Choroid plexus epithelial cell (primary cell): ENCODE data around the genes SOX6, RPS13, NUCB2 and USH1C.

- RRBS: no CpG with 5 or more reads among the region's 9 CpGs
These were observed 588.2 kb downstream of the SOX6 start for GRCh38 chr11:15768093-15768655.

DNA sequence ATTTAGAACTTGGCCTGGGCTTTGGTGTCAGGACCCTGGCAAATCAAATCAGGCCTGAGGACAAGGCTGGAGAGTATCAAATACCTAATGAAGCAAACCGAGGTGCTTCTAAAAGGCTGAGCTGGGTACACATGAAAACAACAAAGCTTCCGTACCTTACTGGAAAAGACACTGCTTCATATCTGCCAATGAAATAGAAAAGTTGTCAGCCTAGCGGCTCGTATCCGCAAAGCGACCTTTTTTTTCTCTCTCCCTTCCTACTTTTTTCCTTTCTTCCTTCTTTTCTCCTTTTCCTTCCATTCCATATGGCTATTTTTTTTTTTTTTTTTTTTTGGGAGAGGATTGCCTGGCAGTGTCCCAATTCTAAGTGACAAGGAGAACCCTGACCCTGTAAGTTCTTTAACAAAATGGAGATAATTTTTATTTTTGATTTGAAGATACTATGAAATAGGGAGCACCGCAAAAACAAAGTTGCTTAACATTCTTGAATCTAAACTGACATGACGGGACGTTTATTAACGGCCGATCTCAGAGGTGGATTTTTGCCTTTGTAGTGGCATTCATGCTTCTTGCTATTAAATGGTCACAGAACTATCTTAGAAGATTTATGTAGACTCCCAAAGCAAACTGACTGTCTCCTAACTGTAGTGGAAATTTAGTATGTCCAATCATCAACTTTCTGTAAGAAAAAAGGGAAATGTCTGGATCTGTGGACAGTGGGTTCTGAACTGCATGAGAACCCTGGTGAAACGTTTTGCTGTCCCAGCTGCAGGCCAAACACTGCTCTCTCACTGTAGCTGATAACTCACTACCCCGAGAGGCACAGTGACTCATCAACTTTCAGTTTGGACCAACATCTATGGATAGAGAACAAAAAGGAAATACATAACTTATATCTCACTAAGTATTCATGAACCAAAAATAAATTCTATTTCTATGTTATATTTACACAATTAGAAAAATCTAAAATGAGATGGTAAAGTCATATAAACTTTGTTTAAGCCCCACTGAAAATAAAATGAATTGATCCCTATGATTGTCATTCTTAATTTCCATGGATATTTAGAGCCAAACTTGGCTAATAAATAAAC is 387.2 kb downstream of the SOX6 start:
- RRBS: no CpG with 5 or more reads among the region's 13 CpGs

- RRBS: no CpG with 5 or more reads among the region's 2 CpGs
These were observed 162.5 kb downstream of the SOX6 start for GRCh38 chr11:16193636-16194554.

- RRBS: no CpG with 5 or more reads among the region's 10 CpGs
These were observed 38.1 kb downstream of the SOX6 start for GRCh38 chr11:16318210-16318773.

- RRBS: no CpG with 5 or more reads among the region's 2 CpGs
These were observed at the start of gene SOX6 for GRCh38 chr11:16356112-16356595. SOX6 (minus strand) TSS chr11:16356546.

GRCh38 chr11:16779223-16780107 is 41.0 kb downstream of the C11orf58 start:
- RRBS: no CpG with 5 or more reads among the region's 15 CpGs

GRCh38 chr11:16826136-16826819 is 87.8 kb downstream of the C11orf58 start:
- RRBS: no CpG with 5 or more reads among the region's 16 CpGs

GRCh38 chr11:16917935-16919052 is 95.9 kb downstream of the PLEKHA7 start:
- RRBS: no CpG with 5 or more reads among the region's 7 CpGs

DNA sequence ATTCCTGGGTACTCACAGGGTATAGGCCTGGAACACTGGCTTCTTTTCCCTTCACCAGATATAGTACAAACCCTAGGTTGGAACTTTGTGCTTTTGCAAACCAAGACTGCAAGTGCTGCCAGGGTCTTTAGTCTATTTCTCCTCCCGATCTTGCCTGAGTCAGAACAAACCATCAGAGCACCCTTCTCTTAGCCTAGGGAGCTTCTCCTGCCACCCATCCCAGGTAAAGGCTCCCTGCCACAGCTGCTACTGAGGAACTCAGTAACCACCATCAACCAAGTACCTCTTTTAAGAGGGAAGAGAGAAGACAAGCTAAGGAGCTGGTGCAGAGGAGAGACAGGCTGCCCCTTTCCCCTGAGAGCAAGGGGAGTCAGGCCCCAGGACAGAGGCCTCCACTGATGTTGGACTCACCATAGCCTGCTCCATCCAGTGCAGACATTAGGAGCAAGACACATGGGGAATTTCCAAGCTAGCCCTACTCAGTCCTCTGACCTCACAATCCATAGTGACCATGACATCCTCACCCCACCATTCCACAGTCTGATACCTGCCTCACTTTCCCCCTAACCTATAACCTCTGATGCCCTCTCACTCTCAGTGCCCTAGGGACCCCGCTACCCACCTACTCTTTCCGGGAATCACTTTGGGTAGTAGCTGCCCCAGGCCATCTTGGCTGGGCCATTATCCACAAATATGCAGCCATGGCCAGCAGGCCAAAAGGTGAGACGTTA is 91.5 kb downstream of the PLEKHA7 start:
- RRBS: no CpG with 5 or more reads among the region's 4 CpGs

- RRBS: no CpG with 5 or more reads among the region's 10 CpGs
These were observed 90.5 kb downstream of the PLEKHA7 start for GRCh38 chr11:16923429-16924449.

DNA sequence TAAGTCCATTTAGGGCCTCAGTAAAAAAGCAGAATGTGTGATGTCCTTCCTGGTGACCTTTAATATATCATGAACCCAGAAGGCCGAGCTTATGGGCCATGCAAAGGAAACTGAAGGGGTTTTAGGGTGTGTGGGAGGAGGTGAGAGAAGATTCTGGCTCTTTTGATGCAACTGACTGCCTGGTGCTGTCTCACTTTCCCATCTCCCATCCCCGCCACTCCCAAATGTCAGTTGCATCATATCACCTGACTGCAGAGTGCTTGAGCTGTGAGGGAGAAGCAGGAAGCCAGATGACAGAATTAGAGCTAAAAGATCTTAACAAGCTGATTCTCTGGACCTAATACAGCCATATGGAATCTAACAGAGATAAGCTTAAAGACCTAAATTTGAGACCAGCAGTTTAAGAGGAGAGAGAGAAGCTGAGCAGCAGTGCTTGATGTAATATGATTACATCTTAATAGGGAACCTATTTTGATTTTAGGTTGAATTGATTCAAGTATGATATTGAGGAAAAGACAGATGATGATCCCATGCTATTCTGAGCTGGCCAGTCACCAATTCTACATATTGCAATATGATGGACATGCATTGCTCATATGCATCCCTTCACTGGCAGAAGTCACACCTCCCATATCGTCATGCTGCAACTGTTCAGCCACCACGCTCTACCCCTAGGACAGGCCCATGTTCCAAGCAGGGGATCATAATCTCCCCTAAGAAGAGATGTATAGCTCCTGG is 45.1 kb downstream of the PLEKHA7 start:
- RRBS: no CpG with 5 or more reads among the region's 4 CpGs

DNA sequence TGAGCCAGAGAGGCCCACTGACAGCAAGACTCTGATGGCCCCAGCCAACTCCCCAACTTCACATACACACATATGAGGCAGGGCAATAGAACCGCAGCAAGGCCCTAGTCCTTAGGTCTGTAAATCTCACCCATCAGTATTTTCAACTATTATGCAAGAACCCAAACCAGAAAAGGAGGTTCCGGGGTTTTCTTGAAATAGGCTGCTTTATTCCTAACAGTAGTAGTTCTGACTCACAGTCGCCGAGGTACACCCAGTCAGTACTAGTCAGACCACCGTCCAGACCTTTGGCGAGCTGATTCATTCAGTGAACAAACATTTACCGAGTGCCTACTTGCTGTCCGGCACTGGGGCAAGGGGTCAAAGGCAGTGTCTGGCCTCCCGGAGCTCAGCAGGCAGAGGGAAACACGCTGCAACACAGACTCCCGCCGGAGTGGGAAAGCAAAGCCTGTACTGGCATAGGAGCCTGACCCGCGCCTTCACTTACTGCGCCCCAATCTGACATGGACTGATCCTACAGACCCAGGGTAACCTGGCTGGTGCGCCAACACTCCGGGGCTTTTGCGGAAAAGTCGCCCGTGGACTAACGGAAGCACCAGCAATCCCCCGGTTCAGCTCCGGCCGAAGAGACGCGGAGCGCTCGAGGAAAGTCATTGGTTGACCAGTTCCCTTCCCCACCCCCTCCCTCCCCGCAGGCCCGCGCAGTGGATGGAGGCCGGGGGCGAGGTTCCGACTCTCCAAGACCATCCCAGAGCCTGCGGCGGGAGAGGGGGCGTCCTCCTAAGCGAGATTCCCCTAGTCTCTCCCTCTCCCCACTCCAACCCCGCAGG is 1.2 kb downstream of the PLEKHA7 start:
- RRBS: 2% methylated on average over 16 of the region's 39 CpGs

- RRBS: no CpG with 5 or more reads among the region's 20 CpGs
These were observed 440 bp upstream of the PLEKHA7 start for GRCh38 chr11:17014736-17014971.

- RRBS: no CpG with 5 or more reads among the region's 10 CpGs
These were observed 917 bp downstream of the RPS13 start for GRCh38 chr11:17076483-17077016.

- RRBS: no CpG with 5 or more reads among the region's 47 CpGs
These were observed at the start of gene RPS13 for GRCh38 chr11:17077017-17077768. RPS13 (minus strand) TSS chr11:17077667.

DNA sequence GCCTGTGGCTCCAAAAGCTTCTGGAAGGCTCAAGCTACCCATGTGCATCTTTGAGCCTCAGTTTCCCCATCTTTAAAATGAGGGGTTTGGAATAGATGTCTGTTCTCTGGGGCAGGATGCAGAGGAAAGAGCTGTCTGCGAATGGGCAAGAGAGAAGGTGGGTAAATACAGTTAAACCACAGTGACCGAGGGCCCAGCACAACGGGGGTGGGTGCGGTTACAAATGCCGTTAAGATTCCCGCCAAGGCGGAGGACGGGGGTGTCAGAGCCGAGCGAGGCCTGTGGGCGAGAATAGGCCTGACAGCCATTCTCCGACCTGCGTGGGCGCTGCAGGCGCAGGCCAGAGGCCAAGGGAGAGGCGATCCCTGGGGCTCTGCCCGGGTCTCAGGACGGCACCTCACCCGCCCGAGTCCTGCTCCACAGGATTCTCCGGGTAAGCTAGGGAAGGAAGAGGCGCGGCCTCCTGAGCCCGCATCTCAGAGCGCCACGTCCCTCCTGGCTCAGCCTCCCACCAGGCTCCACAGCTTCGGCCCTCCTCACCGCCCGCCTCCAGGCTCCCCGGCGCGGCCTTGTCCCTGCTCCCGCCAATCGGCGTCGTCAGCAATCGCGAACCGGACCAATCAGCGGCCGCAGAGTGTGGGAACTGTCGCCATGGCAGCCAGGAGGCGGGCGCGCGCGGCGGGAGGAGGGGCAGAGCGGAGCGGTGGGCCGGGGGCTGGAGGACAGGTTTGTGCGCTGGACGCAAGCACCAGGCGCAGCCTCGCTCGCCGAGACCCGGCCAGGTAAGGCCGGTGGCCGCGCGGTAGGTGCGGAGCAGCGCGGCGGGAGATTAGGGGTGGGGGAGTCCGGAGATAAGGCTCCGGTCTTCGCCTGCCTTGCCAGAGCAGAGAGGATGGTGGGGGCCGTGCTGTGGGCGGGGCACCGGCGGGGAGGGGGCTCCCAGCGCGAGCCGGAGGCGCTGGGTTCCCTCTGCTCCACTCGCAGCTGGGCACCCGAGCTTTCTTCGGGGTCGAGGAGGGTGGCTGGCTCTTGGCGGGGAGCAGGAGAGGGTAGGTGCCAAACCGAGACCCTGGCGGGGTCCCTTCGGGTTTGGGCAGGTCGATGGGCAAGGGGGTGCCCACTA is at the start of gene NUCB2:
NUCB2 (plus strand) TSS at position 693 of the 1,123 bp plus-strand sequence.
- RRBS: 1% methylated on average over 43 of the region's 86 CpGs

GRCh38 chr11:17330000-17330357 is 21.6 kb upstream of the NCR3LG1 start:
- RRBS: no CpG with 5 or more reads among the region's 2 CpGs

DNA sequence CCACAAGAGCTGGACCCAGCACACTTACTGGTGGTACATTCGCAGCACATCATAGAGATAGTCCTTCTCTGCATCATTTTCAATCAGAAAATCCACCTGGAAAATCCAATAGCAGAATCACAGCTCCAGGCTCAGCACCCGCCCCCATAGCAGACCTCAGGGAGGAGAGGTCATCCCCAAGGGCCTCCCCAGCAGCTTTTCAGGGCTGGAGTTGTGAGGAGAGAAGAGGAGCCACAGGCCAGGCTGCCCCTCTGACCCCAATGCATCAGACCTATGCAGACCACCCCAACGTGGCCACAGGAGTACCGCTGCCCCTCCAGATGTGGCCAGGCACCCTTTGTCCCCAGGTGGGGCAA is 11.0 kb downstream of the USH1C start:
- RRBS: no CpG with 5 or more reads among the region's 4 CpGs

DNA sequence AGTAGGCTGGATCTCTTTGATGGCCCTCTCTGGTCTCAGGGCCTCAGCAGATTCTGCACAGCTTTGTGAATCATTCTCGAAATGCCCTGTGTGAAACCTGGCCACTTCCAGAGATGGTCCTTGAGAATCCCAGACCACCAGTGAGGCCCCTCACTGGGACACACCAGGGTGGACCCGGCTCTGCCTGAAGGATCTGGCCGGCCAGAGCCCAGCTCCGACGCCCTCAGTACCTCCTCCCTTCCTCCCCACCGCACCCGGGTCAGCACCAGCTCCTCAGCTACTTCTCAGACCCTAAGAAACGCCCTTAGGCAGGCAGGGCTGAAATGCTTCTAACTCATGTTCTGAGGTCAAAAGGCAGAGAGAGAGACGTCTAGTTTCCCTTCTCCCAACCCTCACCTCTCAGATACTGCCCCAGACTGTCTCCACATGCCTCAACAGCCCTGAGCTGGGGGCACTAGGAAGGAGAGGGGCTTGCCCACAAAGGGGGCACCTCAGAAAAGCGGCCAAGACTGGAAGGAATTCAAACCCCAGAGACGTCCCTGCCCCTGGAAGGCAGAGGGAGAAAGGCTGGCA is 657 bp downstream of the USH1C start:
- RRBS: 43% methylated on average over 5 of the region's 11 CpGs

DNA sequence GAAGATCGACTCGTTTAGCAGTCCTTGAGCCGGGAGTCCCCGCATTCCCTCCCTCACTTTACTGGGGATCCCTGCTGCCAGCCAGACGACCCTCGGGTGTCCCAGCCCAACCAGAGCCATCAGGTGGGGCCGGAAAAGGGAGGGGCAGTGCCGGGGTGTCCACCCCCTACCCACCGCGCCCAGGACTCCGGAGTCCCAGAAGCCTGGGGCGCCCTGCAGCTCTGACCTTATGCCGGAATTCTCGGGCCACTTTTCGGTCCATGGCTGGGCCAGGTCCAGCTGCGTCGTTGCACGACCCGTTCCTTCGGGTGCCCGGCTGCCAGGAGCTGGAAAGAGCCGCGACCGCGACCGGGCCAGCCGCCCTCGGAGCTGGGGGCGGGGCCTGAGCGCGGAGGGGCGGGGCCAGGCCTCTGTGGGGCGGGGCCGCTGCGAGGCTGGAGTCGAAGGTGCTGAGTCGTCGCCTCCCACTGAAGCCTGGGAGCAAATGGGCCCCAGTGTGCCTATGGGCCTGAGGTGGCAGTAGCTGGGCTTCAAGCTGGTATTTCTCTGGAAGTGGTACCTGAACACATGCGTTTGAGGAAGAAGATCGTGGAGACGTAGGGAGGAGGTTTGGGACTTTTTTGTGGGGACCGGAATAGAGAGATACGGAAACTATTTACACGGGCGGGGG is at the start of gene USH1C:
USH1C (minus strand) TSS at position 371 of the 670 bp plus-strand sequence.
- RRBS: 11% methylated on average over 16 of the region's 45 CpGs